ENCODE measurements around the genes OR1D5, OR1R1P, CTNS and EMC6.

GRCh38 chr17:2374827-2375338 is 26.0 kb downstream of the MNT start:
- PRO-cap, 2 experiments = no peak in any of the 2 experiments

DNA sequence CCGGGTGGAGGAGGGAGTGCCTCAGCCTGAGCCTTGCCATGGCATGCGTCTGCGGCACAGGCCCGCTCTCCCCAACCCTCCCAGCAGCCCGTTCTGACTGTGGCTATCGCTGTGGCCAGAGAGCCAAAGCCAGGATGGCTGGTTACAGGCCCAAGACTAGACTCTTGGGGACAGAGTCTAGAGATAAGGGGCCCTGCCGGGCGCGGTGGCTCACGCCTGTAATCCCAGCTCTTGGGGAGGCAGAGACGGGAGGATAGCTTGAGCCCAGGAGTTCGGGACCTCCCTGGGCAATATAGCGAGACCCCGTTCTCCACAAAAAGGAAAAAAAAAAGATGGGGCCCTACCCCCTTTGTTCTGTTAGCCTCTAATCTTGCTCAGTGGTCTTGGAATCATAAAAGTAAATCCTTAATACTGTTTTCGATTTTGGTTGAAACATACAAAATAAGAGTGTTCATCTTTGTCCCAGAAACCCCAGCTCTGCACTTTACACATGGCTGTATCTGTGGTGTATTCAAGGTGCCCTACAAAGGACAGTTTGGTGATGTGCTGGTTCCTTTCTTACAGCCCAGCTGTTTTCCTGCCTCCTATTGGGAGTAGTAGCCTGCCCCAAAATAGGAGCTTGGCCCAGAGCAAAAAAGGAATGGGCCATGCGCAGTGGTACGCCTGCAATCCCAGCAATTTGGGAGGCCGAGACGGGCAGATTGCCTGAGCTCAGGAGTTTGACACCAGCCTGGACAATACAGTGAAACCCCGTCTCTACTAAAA is 25.6 kb downstream of the CLUH start:
- PRO-cap, 2 experiments = no peak in any of the 2 experiments

- PRO-cap, 2 experiments = no peak in any of the 2 experiments
Measured at GRCh38 chr17:2701179-2702168, 10.1 kb downstream of the CLUH start.

- PRO-cap, 2 experiments = no peak in any of the 2 experiments
Measured at GRCh38 chr17:2710654-2711425, 724 bp downstream of the CLUH start.

GRCh38 chr17:2724623-2725145 is 13.1 kb upstream of the CLUH start:
- PRO-cap, 2 experiments = no peak in any of the 2 experiments

DNA sequence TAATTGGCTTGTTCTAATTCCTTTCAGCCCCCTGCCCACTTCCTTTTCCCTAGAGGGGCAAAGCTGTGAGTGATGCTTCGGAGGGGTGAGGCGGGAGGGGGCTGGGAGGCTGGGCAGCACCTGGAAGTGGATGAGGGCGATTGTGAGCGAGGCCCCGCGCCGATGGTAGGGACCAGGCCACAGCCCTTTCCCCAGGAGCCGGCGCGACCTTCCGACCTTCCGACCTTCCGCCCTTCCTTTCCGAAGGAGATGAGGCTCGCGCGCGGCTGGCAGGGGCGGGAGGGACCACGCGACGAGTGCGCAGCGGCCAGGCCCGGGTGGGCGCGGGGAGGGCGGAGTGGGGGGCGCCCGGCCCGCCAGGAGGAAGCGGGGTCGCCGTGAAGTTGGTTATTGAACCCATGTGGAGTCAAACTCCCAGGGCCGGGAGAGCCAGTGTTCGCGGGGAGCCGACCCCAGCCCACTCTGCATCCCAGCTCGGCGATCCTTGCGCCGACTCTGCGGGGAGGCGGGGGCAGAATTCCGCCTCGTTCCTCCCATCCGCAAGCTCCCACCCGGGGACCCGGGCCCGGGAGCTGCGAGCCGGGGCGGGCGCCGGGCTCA is 56.5 kb downstream of the RAP1GAP2 start:
- PRO-cap, 2 experiments = no peak in any of the 2 experiments

- PRO-cap, 2 experiments = no peak in any of the 2 experiments
Measured at GRCh38 chr17:2892376-2893022, 96.3 kb downstream of the RAP1GAP2 start.

- PRO-cap, 2 experiments = no peak in any of the 2 experiments
Measured at GRCh38 chr17:2893383-2894050, 97.3 kb downstream of the RAP1GAP2 start.

GRCh38 chr17:2903480-2903941 is 107.3 kb downstream of the RAP1GAP2 start:
- PRO-cap, 2 experiments = no peak in any of the 2 experiments

GRCh38 chr17:3002410-3003396 is 60.7 kb downstream of the OR1D5 start:
- PRO-cap, 2 experiments = no peak in any of the 2 experiments

DNA sequence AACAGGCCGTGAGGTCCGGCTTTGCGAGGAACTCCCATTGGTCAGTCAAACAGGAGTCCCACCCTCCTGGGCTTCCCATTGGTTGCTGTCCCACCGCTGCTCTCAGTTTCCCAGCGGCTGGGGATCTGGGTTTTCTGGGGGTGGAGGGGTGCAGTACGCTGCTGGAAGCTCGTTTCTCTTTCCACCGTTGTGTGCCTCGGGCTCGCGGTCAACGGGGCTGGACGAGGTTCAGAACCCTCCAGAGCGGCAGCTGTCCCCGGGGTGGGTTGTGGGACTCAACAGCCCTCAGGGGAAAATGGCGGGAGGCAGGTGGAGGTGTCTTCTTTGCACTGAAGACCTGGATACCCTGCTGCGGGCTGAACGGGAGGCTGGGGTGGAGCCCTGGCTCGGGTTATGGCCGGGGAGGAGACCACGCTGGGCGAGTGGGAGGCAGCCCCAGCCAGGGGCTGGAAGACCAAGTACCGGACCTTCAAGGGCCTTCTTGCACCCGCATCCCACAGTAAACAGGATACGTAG is 14.3 kb downstream of the OR1D5 start:
- PRO-cap, 2 experiments = peak in 2 of 2 experiments; most common plus-strand start position 128 of the sequence (in 1)

DNA sequence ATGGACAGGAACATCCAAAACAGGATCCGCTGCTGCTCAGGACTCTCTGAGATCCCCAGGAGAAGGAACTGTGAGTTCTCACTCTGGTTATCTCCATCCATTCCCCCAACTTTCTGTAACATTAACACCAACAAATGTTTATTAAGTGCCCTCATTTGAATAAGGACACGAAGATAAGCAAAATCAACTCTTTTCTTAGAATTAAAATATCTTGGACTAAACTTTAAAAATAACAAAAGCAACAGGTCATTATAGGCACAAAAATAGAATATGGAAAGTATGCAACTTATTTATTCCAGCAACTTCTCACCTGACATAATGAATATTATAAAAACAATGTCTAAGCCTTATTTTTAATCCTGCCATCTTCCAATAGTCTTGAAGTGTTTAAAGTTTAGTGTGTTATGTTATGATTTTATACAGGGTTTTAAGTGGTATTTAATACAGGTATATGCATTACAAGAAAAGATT is at the start of gene OR1D5:
OR1D5 (minus strand) TSS at position 101 of the 471 bp plus-strand sequence.
- PRO-cap, 2 experiments = no peak in any of the 2 experiments

GRCh38 chr17:3385755-3386105 is at the start of gene OR1R1P:
TSS of gene OR1R1P (plus strand) at chr17:3385930.
- PRO-cap, 2 experiments = no peak in any of the 2 experiments

GRCh38 chr17:3610518-3611197 is 1.4 kb upstream of the TRPV1 start:
- PRO-cap, 2 experiments = no peak in any of the 2 experiments

DNA sequence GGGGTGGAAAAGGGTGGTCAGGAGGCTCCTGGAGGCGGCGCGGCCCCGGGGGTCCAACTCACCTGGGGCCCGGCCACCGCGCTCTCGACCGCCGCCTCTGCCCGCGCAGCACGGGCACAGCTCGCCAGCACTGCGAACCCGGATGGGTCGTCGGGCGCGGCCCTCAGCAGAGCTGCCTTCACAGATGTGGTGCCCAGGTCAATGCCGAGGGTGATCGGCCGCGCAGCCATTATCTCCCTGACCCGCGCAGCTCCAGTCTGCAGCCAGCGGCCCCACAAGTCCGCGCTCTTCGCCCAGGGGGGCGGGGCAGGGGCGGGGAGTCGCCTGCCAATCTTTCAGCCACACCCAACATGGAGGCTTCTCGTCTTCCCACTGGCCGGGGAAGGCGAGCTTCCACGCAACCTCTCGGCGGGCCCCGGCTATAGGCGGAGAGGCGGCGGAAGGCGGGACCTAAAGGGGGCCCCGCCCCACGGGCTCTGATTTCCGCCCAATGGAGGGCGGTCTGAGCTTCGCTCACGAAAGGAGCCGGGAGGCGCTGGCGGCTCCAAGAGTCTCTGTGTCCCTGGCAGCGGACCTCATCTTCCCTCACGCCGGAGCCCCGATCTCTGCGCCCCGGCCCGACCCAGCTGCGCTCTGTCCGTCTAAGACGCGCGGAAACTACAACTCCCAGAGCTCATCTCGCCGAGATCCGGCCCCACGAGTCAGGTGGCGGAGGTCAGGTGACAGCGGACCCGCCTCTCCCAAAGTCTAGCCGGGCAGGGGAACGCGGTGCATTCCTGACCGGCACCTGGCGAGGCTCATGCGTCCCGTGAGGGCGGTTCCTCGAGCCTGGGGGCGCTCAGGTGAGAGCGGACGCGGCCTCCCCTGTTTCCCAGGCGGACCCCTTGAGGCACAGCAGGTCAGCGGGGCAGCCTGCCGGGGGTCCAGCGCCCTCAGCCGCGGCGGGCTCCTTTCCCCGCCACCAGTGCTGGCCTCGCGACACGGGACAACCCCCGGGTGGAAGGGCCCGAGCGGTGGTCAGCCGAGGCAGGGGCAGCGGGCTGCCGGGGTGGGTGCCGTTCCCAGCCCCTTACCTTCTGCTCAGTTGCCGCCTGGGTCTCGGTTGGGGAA is at the start of gene CTNS:
CTNS (plus strand) TSS at position 771 of the 1,110 bp plus-strand sequence.
- PRO-cap, 2 experiments = peak in 2 of 2 experiments; most common plus-strand start position 490 of the sequence (in 2); most common minus-strand start position 259 of the sequence (in 2)

- PRO-cap, 2 experiments = no peak in any of the 2 experiments
Measured at GRCh38 chr17:3665090-3665665, 3.2 kb downstream of the TAX1BP3 start.

DNA sequence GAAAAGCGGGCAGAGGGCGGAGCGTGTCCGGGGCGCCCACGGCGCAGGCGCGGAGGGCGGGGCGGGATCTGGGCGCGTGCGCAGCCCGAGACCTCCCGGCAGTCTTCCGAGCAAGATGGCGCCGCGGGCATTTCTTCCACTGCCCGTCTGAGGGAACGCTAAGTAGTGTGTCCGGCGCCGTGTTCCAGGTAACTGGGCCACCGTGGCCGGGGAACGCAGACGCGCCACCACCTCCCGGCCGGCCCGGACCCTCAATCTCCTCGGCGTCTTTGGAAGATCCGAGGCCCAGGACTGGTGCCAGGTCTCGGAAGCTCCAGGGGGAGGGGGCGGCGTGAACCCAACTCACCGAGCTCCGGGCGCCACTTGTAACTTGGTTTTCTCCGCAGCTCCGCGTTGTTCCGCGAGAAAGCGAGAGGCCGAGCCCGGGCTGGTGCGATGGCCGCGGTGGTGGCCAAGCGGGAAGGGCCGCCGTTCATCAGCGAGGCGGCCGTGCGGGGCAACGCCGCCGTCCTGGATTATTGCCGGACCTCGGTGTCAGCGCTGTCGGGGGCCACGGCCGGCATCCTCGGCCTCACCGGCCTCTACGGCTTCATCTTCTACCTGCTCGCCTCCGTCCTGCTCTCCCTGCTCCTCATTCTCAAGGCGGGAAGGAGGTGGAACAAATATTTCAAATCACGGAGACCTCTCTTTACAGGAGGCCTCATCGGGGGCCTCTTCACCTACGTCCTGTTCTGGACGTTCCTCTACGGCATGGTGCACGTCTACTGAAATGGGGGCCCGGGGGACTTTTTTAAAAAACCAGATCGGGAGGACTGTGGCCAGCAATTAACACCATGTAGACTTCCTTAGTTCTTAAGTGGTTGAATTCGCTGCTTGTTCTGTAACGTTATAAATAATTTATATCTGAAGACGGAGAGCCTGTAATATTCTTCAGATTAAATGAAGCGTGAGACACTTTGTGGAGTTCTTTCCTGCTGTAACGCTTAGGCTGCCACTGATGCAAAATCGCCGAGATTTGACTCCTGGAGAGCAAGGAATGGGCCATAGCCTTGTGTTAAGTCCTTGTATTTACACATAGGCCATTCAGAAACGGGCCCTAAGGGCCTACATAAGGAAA is at the start of gene EMC6:
EMC6 (plus strand) TSS at position 101 of the 1,117 bp plus-strand sequence.
- PRO-cap, 2 experiments = peak in 2 of 2 experiments; most common plus-strand start position 101 of the sequence (in 2)

DNA sequence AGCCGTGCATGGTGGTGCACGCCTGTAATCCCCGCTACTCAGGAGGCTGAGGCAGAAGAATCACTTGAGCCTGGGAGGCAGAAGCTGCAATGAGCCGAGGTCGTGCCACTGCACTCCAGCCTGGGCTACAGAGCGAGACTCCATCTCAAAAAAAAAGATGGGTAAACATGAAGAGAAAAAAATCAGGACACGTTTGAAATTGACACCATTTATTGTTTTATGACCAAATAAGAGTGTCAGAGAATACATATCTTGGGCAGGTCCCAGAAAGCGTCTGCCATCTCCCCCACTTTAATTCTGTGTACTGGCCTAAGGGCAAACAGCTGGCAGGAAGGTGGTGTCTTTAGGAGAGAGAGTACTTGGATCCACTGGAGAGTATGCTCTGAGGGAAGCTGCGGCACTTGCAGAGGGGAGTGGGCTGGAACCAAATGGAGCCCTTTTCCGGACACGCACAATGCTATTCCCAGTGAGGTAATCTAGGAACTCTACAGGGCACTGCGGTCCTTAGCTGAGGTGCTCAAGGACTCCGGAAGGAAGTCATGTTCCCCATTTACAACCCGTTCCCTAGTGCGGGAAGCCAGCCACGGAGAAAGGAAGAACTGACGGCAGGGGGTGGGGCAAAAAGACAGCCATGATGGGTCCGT is 4.5 kb downstream of the EMC6 start:
- PRO-cap, 2 experiments = no peak in any of the 2 experiments

DNA sequence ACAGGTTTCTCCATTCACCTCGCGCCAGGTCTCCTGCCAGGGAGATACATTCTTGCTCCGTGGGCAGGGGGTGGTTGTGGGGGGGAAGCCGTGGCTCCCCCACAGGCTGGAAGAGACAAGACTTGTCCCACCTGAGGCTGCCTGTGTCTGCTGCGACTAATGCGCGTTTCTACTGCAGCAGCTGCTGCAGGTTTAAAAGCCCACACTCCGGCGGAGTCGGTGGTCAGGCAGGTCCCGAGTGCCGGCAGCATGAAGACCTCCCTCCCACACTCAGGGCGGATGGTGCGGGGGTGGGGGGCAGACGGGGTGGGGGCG is 856 bp upstream of the P2RX5 start:
- PRO-cap, 2 experiments = no peak in any of the 2 experiments

- PRO-cap, 2 experiments = no peak in any of the 2 experiments
Measured at GRCh38 chr17:3888220-3888993, 4.4 kb downstream of the CAMKK1 start.